Peripheral blood mononuclear cell (primary cell): ENCODE measurements around the genes GATM, SQOR, SEMA6D and SECISBP2L.

GRCh38 chr15:45156911-45157773 is 27.3 kb downstream of the DUOX1 start:
- PRO-cap, 8 experiments = no peak in any of the 8 experiments

- PRO-cap, 8 experiments = no peak in any of the 8 experiments
Measured at GRCh38 chr15:45179237-45180074, 8.3 kb downstream of the SHF start.

- PRO-cap, 8 experiments = peak in 8 of 8 experiments; most common plus-strand start chr15:45279429 (in 5); most common minus-strand start chr15:45279187 (in 5)
Measured at GRCh38 chr15:45278908-45279711, 27.1 kb downstream of the SLC28A2 start.

DNA sequence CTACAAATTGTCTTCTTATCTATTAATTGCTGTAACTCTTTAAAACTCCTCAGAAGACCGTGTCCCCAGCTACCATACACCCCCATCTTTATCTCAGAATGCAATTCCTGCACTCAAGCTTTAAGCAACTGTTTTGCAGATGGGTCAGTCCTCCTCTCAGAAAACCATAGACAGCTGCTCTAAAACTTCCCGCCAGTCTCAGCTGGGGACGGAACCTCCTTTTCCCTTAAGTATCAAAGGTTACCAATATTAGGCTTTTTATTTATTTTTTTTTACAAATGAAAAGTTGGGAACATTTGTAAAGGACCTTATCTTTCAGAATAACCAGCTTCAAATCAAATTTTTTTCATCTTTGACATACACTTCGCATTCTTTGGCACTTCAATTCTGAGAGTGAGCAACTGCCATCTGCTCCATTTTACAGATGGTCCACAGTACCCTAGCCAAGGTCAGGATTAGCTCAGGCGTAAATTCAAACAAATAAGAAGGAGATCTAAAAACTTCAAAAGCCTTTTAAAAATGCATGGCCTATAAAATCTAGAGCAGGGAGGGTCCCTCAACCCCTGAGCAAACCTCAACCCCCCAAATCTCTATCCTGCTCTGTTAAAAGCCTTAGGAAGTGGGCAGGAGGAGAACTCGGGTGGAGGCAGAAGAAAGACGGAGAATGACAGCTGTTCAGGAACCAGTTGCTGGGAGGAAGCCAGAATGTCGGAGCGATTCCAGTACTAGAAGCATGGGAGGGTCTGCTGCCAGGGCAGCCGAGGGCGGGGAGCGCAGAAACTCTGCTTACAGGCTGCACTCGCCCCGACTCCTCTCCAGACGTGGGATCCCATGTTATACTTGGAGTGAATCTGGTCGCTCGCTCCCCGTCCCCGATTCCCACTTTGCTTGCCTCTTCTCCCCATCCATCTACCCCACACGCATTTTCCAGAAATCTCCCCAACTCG is 1.1 kb downstream of the GATM start:
- PRO-cap, 8 experiments = no peak in any of the 8 experiments

DNA sequence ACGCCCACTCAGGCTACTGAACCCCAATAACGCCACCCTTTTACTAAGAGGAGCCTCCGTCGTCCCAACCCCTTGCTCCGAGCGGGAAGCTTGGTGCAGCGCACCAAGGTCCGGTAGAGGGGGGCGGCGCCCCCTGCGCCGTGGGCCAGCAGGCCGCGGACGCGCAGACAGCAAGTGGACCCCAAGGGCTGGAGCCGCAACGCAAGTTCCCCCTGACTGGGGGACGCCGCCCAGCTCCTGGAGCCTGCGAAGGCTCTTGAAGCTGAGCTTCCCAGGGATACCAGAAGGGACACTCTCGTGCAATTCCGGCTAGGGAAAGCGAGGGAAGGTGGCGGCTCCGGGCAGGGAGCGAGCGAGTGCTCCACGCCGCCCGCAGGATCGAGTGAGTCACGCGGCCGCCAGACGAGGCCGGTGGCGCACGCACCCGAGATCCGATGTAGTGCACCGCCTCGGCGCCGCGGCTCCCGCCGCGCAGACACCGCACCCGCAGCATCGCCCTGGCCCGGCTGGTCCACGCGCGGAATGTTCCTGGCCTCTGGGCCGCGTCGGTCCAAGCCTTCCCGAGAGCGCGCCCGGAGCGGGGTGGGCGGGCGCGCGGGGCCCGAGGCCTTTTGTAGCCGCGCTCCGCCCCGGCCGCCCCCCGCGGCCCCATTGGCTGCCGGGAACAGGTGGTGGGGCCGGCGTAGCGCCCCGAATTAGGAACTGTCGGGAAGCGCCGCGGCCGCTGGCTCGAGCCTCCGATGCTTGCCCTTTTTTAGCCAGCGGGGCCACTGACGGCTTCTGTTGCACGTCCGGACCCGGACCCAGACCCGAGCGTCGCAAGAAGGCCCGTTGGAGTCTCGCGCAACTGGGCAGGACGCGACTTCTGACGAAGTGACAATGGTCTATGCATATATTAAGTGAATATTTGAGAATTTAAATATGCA is at the start of gene GATM:
Gene GATM (minus strand): TSS at position 584 of the 926 bp plus-strand sequence.
- PRO-cap, 8 experiments = peak in 7 of 8 experiments; most common plus-strand start position 698 of the sequence (in 1); most common minus-strand start position 584 of the sequence (in 6)

- PRO-cap, 8 experiments = no peak in any of the 8 experiments
Measured at GRCh38 chr15:45439680-45439926, 9.2 kb downstream of the C15orf48 start.

GRCh38 chr15:45441549-45442154 is 11.2 kb downstream of the C15orf48 start:
- PRO-cap, 8 experiments = no peak in any of the 8 experiments

GRCh38 chr15:45448627-45449184 is 18.3 kb downstream of the C15orf48 start:
- PRO-cap, 8 experiments = no peak in any of the 8 experiments

DNA sequence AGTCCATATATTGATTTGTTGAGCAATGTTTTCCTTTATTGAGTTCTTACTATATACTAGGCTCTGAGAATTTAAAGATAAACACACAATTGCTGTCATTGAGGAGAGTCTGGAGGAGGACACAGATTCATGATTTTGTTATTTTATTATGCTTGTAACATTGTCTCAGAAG is 19.1 kb downstream of the C15orf48 start:
- PRO-cap, 8 experiments = no peak in any of the 8 experiments

DNA sequence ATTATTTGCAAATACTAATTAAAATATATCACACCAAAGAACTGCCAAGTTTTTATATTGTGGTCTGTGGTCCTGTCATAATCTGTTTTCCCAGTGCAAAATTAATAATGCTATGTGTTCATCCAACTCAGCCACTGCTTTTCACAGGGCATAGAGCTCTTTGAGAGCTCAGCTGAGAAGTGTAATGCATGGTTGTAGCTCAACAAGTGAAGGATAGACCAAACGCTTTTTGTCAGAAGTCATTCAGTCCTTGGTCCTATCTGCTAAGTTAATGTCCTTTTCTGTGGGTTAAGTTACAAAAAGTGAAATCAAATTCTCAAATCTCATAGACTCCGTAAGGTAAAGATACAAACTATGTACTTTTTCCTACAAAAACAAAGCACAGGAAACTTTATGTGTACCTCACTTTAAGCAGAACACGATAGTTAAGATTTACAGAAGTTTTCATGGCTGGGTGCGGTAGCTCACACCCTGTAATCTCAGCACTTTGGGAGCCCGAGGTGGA is 41.0 kb downstream of the SLC30A4 start:
- PRO-cap, 8 experiments = no peak in any of the 8 experiments

- PRO-cap, 8 experiments = no peak in any of the 8 experiments
Measured at GRCh38 chr15:45574186-45574581, 13.0 kb upstream of the BLOC1S6 start.

DNA sequence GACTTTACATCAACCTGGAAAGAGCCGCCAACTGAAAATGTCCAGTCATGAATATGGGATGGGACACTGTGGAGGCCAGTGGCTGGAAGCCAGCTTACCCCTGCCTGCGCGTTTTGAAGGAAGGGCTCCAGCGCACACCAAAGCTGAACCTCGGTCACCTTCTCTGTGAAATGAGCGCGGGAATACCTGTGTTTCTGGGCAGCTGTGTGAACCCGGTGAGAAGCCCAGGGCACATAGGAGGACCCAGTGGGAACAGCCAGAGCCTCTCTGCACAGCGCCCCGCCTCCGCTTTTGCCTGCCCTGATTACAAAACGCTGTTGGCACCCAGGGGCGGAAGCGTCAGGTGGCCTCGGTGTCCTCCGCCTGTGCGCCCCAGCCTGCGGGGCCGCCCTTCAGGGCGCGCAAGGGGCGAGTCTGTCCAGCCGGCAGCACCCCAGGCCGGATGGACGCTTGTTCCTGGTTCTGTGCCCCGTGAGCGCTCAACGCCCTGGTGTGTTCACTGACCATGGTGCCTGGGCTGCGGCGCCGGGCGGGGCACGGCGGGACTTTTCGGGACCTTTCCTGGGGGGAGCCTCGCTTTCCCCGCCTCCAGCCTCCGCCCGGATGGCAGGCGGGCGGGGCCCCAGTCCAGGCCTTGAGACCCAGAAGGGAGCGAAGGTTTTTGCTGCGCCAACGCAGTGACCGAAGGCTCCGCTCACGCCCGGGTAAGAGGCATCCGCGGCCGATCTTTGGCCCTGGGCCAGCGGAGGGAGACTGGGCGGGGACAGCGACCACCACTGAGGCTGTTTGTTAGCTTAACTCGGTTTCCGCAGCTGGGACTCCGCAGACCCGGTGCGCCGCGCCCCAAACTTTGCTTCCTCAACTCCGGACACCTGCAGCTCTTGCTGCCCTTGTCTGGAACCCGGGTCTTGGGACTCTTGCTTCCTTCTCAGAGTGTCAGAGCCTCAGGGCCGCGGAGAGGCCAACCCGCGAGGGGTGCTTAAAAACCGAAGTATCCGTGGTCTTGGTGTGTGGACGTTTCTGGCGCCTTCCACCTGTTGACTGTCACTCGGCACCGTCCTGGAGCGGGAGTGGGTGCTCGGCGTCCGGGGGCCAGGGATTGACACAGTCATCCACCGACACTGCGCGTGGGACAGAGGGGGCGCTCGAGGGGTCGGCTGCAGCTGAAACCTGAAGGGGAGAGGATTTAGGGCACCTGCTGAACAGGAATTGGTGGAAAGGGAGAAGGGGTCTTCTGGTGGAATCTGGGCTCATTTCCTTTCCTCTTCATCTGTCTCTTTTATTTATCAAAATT is at the start of gene SQOR:
Gene SQOR (plus strand): TSS at position 625 of the 1,294 bp plus-strand sequence.
- PRO-cap, 8 experiments = peak in 8 of 8 experiments; most common plus-strand start position 1,047 of the sequence (in 6); most common minus-strand start position 1,072 of the sequence (in 6)

DNA sequence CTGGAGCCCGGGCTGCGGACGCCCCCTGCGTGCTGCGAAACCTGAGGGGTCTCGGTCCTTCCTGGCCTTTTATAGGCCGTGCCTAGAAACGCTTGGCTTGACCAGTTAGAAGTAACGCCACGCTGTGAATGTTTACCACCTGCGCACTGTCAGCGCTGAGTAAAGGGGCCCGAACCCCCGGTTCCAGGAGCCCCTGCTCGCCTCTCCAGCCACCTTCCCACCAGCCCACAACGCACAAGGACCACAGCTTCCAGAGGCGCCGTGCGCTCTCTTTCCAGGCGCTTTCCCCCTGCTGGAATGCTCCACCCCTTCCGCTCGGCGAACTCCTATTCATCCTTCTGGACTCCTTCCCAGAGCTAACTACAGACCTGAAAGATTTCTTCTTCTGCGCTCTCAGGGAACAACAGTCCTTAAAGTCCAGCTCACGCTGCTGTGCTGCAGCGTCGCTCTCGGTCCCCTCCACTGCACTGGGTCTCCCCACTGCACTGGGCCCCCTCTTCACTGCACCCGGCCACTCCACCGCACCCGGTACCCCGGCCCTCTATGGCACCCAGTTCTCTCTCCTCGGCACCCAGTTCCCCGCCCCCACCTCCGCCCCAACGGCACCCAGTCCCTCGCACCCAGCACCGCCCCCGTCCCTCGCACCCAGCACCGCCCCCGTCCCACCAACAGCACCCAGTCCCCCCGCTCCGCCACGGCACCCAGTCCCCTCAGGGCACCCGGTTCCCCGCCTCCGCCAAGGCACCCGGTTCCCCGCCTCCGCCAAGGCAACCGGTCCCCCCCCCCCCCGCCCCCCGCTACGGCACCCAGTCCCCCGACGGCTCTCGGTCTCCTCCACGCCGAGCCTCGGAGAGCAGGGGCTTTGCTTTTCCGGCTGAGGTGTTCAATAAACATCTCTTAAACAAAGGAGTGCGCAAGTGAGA is 69.8 kb downstream of the SQOR start:
- PRO-cap, 8 experiments = no peak in any of the 8 experiments

- PRO-cap, 8 experiments = no peak in any of the 8 experiments
Measured at GRCh38 chr15:47716711-47717653, at the start of gene SEMA6D. TSS of gene SEMA6D (plus strand) at chr15:47717505.

GRCh38 chr15:48392612-48392928 is 61.3 kb downstream of the DUT start:
- PRO-cap, 8 experiments = no peak in any of the 8 experiments

GRCh38 chr15:48533856-48534429 is 111.6 kb downstream of the FBN1 start:
- PRO-cap, 8 experiments = no peak in any of the 8 experiments

GRCh38 chr15:48559271-48559578 is 86.3 kb downstream of the FBN1 start:
- PRO-cap, 8 experiments = no peak in any of the 8 experiments

- PRO-cap, 8 experiments = no peak in any of the 8 experiments
Measured at GRCh38 chr15:48646475-48646743, 900 bp upstream of the FBN1 start.

GRCh38 chr15:48797257-48797791 is 13.5 kb downstream of the CEP152 start:
- PRO-cap, 8 experiments = no peak in any of the 8 experiments

GRCh38 chr15:49045544-49046875 is at the start of gene SECISBP2L:
TSS of gene SECISBP2L (minus strand) at chr15:49046446.
- PRO-cap, 8 experiments = peak in 8 of 8 experiments; most common plus-strand start chr15:49046600 (in 4); most common minus-strand start chr15:49046446 (in 5)